ENCODE data around the genes KIAA1958, SLC46A2 and RNF183.

DNA sequence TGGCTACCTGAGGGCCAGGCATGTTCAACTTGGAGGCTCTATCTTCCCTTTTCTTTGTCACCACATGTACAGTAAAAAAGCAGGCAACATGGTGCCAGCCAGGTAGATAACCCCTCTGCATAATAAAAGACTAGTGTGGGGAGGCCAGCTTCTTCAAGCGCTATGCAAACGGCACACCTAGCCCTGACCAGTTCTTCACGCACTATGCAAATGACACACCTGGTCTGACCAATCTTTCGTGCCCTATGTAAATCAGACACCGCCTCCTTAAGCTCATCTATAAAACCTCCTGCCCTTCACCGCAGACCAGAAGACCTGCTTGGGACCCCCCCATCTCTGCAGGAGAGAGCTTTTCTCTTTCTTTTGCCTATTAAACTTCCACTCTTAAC, 28.2 kb upstream of the UGCG start:
- RAMPAGE, long total RNA, result no peak
- RRBS, 2 experiments, result no CpG with 5 or more reads among the region's 6 CpGs
CAGE:
- cytosol, long polyA minus RNA, result no peak
- cytosol, long polyA plus RNA, result no peak
- long polyA plus RNA, result no peak
- nucleolus, long total RNA, result no peak
- nucleus, long polyA plus RNA, result no peak
- nucleus, long total RNA, result no peak

GRCh38 chr9:111891851-111892333, 4.7 kb upstream of the UGCG start:
- RAMPAGE, long total RNA, result no peak
- RRBS, 2 experiments, result no CpG with 5 or more reads among the region's 14 CpGs
CAGE:
- cytosol, long polyA minus RNA, result no peak
- cytosol, long polyA plus RNA, result no peak
- long polyA plus RNA, result no peak
- nucleolus, long total RNA, result no peak
- nucleus, long polyA plus RNA, result no peak
- nucleus, long total RNA, result no peak

DNA sequence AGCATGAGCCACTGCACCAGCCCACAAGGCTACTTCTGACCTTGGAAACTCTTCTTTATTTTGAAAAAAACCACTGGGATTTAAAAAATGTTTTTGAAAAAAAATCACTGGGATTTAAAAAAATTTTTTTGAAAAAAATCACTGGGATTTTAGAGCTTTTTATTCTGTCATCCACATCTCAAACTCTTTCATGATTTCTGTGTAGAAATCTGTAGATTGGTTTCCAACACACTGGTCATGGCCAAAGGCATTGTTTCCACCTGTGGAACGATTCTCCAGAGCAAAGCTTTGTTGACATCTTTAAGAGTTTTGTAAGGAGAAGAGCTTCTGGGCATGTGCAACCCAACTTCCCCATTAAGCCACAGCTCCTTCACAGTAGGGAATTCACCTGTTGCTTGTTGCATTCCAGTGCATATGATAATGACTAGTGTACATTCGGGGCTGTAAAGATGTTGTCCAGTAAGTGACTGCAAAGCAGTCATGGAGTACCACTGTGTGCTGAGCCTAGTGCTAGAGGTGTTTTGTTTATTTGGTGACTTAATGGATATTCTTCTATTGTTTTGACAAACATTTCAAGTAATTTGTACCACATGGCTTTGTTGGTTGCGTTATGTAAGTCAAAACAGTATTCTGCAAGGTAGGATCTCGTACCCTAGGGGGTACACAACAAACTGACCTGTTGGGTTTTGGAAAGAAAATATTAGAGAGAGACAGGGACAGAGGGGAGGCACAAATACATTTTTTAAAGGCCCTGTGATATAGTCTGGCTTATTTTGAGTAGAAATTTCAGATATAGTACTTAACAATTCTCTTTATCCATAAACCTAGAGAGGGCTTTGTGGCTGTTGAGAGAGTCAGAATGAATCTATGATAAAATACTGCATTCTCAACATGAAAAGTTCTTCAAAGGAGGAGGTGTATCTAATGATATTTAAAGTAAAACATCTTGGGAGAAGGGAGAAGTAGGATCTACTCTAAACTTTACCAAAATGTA, 12.9 kb downstream of the UGCG start:
- RAMPAGE, long total RNA, result no peak
- RRBS, 2 experiments, result no CpG with 5 or more reads among the region's 4 CpGs
CAGE:
- cytosol, long polyA minus RNA, result no peak
- cytosol, long polyA plus RNA, result no peak
- long polyA plus RNA, result no peak
- nucleolus, long total RNA, result no peak
- nucleus, long polyA plus RNA, result no peak
- nucleus, long total RNA, result no peak

DNA sequence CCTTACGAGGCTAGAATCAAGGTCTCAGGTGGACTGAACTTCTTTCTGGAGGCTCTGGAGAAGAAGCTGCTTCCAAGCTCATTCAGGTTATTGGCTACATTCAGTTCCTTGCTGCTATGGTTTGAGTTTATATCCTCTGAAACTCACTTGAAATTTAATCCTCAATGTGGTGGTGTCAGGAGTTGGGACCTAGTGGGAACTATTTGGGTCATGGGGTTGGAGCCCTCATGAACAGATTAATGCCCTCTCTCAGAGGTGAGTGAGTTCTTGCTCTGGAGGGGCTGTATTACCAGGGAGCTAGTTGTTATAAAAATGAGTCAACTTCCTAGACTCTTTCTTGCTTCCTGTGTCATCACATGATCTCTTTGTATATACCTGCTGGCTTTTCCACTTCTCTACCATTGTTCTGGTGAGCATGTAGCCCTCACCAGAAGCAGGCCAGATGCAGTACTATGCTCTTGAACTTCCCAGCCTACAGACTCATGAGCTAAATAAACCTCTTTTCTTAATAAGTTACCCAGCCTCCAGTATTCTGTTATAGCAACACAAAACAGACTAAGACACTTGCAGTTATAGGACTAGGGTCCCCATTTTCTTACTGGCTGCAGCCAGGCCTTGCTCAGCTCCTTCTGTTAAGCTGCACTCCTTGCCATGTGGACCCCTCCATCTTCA, 127.6 kb downstream of the SUSD1 start:
- RAMPAGE, long total RNA, result no peak
- RRBS, 2 experiments, result no CpG with 5 or more reads among the region's 1 CpG
CAGE:
- cytosol, long polyA minus RNA, result no peak
- cytosol, long polyA plus RNA, result no peak
- long polyA plus RNA, result no peak
- nucleolus, long total RNA, result no peak
- nucleus, long polyA plus RNA, result no peak
- nucleus, long total RNA, result no peak

DNA sequence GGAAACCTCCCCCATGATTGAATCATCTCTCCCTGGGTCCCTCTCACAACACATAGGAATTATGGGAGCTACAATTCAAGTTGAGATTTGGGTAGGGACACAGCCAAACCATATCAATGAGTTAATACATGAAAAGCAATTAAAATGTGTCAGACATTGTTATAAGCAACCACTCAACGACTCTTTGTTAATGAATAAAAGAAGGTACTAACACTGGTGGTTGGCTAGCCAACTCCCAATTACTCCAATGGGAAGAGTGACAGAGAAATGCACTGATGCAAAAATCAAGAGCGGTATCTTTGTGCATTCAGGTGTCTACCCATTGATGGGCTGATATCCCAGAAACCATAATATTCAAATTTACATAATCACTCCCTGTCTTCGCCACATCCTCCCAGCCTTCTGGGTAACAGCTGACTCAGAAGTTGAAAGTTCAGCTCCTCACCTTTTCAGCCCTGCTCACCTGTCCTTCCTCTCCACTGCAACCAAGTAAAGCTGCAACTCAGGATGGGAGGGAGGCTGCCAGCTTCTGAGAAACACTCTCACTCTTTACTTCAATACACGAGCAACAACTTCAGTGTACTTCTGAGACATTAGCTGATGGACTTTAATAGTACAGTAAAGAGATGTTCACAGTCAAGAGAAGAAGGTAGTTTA, 7.0 kb downstream of the SUSD1 start:
- RAMPAGE, long total RNA, result no peak
- RRBS, 2 experiments, result no CpG with 5 or more reads among the region's 4 CpGs
CAGE:
- cytosol, long polyA minus RNA, result no peak
- cytosol, long polyA plus RNA, result no peak
- long polyA plus RNA, result no peak
- nucleolus, long total RNA, result no peak
- nucleus, long polyA plus RNA, result no peak
- nucleus, long total RNA, result no peak

GRCh38 chr9:112173397-112174421, 1.4 kb downstream of the SUSD1 start:
- RAMPAGE, long total RNA, result no peak
- RRBS, 2 experiments, result no CpG with 5 or more reads among the region's 21 CpGs
CAGE:
- cytosol, long polyA minus RNA, result no peak
- cytosol, long polyA plus RNA, result no peak
- long polyA plus RNA, result no peak
- nucleolus, long total RNA, result no peak
- nucleus, long polyA plus RNA, result no peak
- nucleus, long total RNA, result no peak

GRCh38 chr9:112174422-112174954, 609 bp downstream of the SUSD1 start:
- RAMPAGE, long total RNA, result no peak
- RRBS, 2 experiments, result 1 to 2% methylated on average over 16 to 18 of the region's 39 CpGs
CAGE:
- cytosol, long polyA minus RNA, result no peak
- cytosol, long polyA plus RNA, result no peak
- long polyA plus RNA, result no peak
- nucleolus, long total RNA, result no peak
- nucleus, long polyA plus RNA, result no peak
- nucleus, long total RNA, result no peak

- RAMPAGE, long total RNA, result no peak
- RRBS, 2 experiments, result 62 to 65% methylated on average over 4 of the region's 12 CpGs
CAGE:
- cytosol, long polyA minus RNA, result no peak
- cytosol, long polyA plus RNA, result no peak
- long polyA plus RNA, result no peak
- nucleolus, long total RNA, result no peak
- nucleus, long polyA plus RNA, result no peak
- nucleus, long total RNA, result no peak
Measured at GRCh38 chr9:112175597-112175863, 433 bp upstream of the SUSD1 start.

- RAMPAGE, long total RNA, result no peak
- RRBS, 2 experiments, result no CpG with 5 or more reads among the region's 2 CpGs
CAGE:
- cytosol, long polyA minus RNA, result no peak
- cytosol, long polyA plus RNA, result no peak
- long polyA plus RNA, result no peak
- nucleolus, long total RNA, result no peak
- nucleus, long polyA plus RNA, result no peak
- nucleus, long total RNA, result no peak
Measured at GRCh38 chr9:112204326-112204670, 29.2 kb upstream of the SUSD1 start.

GRCh38 chr9:112281156-112281665, 52.2 kb downstream of the PTBP3 start:
- RAMPAGE, long total RNA, result no peak
- RRBS, 2 experiments, result no CpG with 5 or more reads among the region's 2 CpGs
CAGE:
- cytosol, long polyA minus RNA, result no peak
- cytosol, long polyA plus RNA, result no peak
- long polyA plus RNA, result no peak
- nucleolus, long total RNA, result no peak
- nucleus, long polyA plus RNA, result no peak
- nucleus, long total RNA, result no peak

- RAMPAGE, long total RNA, result no peak
- RRBS, 2 experiments, result no CpG with 5 or more reads among the region's 17 CpGs
CAGE:
- cytosol, long polyA minus RNA, result no peak
- cytosol, long polyA plus RNA, result no peak
- long polyA plus RNA, result no peak
- nucleolus, long total RNA, result no peak
- nucleus, long polyA plus RNA, result no peak
- nucleus, long total RNA, result no peak
Measured at GRCh38 chr9:112379264-112379696, 628 bp upstream of the HSDL2 start.

DNA sequence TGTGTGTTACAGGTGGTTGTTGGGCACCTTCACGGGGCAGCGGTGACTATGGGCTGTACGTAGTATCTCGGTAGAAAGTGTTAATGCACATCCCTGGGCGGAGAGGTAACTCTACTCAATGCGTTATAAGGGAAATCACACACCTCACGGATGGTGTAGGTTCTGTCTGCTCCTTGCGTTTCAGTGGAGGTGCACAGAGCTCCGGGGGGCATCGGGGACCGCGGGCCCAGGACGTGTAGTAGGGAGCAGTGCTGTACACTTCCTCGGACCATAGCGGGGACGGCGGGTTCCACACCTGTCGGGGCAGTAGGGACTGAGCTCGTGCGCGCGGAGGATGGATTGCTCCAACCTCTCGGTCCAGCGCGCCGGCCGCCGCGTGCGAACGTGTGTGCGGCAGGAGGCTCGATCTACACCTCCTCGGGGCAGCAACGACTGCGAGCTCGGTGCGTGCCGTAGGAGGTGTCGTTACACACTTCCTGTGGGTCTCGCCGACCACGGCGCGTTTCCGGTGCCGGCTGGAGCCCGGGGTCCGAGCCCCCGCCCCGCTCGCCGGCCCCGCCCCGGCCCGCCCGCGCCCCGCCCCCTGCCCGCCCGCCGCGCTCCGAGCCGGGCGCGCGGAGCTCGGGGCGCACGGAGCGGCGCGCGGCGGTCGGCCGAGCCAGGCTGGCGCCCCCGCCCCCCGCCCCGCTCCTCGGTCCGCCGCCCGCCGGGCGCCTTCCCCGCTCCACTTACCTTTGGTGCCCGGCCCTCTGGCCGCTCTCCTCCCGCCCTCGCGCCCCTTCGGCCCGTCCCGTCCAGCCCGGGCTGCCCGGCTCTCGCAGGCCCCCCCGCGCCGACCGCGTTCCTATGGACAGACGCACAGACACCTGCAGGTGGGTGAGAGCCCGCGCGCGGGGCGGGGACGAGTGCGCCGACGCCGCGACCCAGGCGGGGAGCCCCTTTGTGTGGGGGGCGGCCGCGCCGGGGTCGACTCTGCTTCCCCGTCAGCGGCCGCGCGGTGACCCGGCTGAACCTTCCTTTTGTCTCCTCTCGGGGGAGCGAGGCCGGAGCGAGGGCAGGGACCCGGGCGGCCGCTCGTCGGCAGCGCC, at the start of gene KIAA1958:
Gene KIAA1958, plus strand, starts transcription at position 581 of the 1,088 bp plus-strand sequence.
- RAMPAGE, long total RNA, result no peak
- RRBS, 2 experiments, result 2 to 3% methylated on average over 28 to 44 of the region's 139 CpGs
CAGE:
- cytosol, long polyA minus RNA, result start-site peak on the plus strand centred at position 597 of the sequence, 29 bp wide, 30 reads
- cytosol, long polyA plus RNA, result no peak
- long polyA plus RNA, result no peak
- nucleolus, long total RNA, result no peak
- nucleus, long polyA plus RNA, result no peak
- nucleus, long total RNA, result no peak

DNA sequence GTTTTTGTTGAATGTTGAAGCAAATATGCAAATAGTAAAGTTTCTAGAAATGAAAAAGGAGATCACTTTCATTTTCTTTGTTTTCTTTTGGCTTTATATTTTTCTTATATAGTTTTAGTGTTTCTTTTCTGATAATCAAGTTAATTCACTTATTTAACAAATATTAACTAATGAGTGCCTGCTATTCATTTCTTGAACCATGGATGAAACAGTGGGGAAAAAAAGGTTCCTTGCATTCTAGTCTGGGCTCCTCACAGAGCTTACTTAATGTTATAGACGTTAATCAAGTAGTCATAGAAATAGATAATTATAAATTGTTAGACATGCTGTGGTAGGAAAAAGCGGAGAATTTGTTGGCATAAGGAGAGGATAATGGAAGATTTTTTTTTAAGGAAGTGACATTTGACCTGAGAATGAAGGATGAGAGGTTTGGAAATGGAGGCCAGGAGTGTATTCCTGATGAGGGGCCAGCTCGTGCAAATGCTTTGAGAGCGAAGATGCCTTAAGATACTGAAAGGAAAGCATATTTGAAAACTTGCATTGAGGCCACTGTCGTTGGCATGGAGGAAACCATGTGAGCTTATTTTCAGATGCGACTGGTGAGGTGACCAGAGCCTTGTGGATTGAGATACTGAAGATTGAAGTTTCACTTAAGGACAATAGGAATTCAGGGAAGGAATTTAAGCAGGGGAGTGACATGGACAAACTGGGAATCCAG, 111.3 kb downstream of the KIAA1958 start:
- RAMPAGE, long total RNA, result no peak
- RRBS, 2 experiments, result no CpG with 5 or more reads among the region's 6 CpGs
CAGE:
- cytosol, long polyA minus RNA, result no peak
- cytosol, long polyA plus RNA, result no peak
- long polyA plus RNA, result no peak
- nucleolus, long total RNA, result no peak
- nucleus, long polyA plus RNA, result no peak
- nucleus, long total RNA, result no peak

GRCh38 chr9:112760337-112760698, 9.8 kb downstream of the SNX30 start:
- RAMPAGE, long total RNA, result no peak
- RRBS, 2 experiments, result no CpG with 5 or more reads among the region's 3 CpGs
CAGE:
- cytosol, long polyA minus RNA, result no peak
- cytosol, long polyA plus RNA, result no peak
- long polyA plus RNA, result no peak
- nucleolus, long total RNA, result no peak
- nucleus, long polyA plus RNA, result no peak
- nucleus, long total RNA, result no peak

GRCh38 chr9:112762172-112762371, 11.5 kb downstream of the SNX30 start:
- RAMPAGE, long total RNA, result no peak
- RRBS, 2 experiments, result no CpG with 5 or more reads among the region's 6 CpGs
CAGE:
- cytosol, long polyA minus RNA, result no peak
- cytosol, long polyA plus RNA, result no peak
- long polyA plus RNA, result no peak
- nucleolus, long total RNA, result no peak
- nucleus, long polyA plus RNA, result no peak
- nucleus, long total RNA, result no peak

- RAMPAGE, long total RNA, result no peak
- RRBS, 2 experiments, result no CpG with 5 or more reads among the region's 4 CpGs
CAGE:
- cytosol, long polyA minus RNA, result no peak
- cytosol, long polyA plus RNA, result no peak
- long polyA plus RNA, result no peak
- nucleolus, long total RNA, result no peak
- nucleus, long polyA plus RNA, result no peak
- nucleus, long total RNA, result no peak
Measured at GRCh38 chr9:112858839-112859387, 31.8 kb downstream of the SLC46A2 start.

DNA sequence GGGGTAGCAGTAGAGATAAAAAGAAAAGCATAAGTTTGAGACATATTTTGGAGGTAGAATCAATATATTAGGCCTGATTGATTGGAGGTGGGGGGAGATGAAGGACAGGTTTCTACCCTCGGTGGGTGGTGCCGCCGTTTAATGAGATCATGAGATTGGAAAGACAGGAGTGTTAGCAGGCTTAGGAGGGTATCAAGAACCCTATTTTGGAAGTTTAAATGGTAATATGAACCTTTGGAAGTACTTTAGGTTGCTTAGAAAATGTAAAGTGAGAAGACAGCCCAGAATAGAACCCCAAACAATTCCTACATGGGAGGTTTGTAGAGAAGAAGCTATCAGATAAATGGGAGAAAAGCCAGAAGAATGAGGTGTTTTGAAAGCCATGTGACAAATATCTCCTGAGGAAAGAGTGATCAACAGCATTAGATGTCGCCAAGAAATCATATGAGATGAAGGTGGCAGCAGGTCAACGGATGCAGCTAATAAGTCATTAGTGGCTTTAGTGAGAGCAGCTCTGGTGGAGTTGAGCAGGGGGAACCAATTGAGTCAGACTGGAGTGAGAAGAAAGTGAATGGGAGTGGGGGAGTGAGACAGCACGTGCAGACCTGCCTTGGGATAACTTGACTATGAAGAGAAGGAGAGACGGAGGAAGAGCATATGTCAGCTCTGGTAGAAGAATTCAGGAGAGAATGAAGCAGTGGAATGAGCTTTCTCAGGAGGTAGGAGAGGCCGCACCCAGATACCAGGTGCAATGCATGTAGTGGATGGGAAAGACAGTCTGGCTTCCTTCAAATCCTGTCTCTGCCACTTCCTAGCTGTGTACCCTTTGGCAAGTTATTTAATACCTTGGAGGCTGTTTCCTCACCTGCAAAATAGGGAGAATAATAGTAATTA, 7.8 kb downstream of the SLC46A2 start:
- RAMPAGE, long total RNA, result no peak
- RRBS, 2 experiments, result no CpG with 5 or more reads among the region's 8 CpGs
CAGE:
- cytosol, long polyA minus RNA, result no peak
- cytosol, long polyA plus RNA, result no peak
- long polyA plus RNA, result no peak
- nucleolus, long total RNA, result no peak
- nucleus, long polyA plus RNA, result no peak
- nucleus, long total RNA, result no peak

DNA sequence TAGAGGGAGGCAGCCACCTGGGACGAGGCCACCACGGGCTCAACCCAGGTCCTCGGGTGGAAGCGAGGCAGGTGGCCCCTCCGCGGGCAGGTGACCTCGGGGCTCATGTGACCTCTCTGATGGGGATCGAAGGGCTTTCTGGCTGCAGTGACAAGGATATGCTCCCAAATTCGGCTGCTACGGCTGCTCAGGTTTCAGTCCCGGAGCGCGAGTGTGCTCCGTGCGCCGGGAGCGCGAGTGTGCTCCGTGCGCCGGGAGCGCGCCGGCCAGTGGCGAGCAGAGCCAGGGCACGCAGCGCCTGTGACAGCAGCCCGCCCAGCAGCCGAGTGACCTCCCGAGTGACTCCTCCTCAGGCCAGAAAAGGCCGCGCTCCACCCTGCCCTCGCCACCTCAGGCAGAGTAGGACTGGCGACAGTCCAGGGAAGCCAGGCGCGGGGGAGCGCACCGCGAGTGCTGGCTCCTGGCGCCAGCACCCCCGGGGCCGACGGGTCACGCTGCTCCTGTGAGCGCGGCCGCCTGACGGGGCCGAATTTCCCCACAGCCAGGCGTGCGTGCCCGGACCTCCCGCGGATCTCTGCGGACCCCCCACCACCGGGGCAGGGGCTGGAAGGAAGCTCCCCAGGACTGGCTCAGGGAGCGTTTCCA, at the start of gene SLC46A2:
Gene SLC46A2, minus strand, starts transcription at position 302 of the 645 bp plus-strand sequence.
- RAMPAGE, long total RNA, result no peak
- RRBS, 2 experiments, result 9 to 10% methylated on average over 10 to 13 of the region's 57 CpGs
CAGE:
- cytosol, long polyA minus RNA, result no peak
- cytosol, long polyA plus RNA, result no peak
- long polyA plus RNA, result no peak
- nucleolus, long total RNA, result no peak
- nucleus, long polyA plus RNA, result no peak
- nucleus, long total RNA, result no peak

DNA sequence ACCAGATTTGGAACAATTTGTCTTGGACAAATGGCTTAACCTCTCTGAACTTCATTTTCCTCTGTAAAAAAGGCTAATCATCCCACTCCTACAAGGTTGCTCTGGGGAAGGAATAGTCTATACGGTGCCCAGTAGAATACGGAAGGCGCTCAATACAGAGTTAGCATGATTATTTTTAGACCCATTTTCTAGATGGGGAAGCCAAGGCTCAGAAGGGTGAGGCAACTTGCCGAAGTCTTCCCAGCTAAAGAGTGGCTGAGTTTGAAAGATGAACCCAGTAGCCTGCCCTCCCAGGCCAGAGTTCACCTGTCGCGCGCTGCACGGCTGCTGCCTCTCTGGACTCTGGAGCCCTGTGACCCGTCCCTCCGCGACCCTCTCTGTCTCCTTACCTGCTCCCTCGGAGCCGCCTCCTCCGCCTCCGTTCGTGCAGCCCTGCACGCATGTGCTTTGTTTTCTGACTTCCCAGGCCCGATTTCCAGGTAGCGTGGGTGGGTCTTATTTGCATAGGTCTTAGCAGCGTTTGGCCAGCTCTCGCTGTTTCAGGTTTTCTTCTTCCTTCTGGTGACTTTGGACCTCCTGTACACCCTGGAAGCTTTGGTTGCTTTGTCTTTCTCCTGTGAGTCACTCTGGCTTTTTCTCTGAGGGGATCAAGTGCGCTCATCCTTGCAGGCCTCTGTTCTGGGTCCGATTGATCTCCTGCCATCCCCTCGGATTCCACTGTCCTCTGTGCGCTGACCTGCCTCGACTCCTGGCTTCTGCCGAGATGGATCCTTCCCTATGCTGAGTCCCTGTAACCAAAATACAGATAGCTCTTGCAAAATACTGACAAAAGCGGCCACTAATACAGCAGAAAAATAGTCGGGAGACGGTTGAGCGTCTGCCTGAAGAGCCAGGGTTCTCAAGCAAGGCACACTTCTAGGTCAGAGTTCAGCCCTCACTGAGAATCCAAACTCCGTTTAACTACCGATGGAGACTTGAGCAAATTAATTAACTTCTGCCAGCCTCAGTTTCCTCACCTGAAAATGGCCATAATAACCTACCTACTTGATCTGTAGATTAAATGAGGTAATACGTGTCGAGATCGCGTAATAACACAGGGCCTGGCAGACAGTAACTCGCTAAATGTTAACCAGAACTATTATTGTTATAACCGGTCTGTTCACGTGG, at the start of gene RNF183:
Gene RNF183, minus strand, starts transcription at position 710 of the 1,167 bp plus-strand sequence.
- RAMPAGE, long total RNA, result no peak
- RRBS, 2 experiments, result no CpG with 5 or more reads among the region's 40 CpGs
CAGE:
- cytosol, long polyA minus RNA, result no peak
- cytosol, long polyA plus RNA, result no peak
- long polyA plus RNA, result no peak
- nucleolus, long total RNA, result no peak
- nucleus, long polyA plus RNA, result no peak
- nucleus, long total RNA, result no peak

- RAMPAGE, long total RNA, result no peak
- RRBS, 2 experiments, result no CpG with 5 or more reads among the region's 7 CpGs
CAGE:
- cytosol, long polyA minus RNA, result no peak
- cytosol, long polyA plus RNA, result no peak
- long polyA plus RNA, result no peak
- nucleolus, long total RNA, result no peak
- nucleus, long polyA plus RNA, result no peak
- nucleus, long total RNA, result no peak
Measured at GRCh38 chr9:113381925-113382502, 5.2 kb upstream of the HDHD3 start.